Epidermal melanocyte (primary cell): Measurements from ENCODE around the gene ABHD6.

GRCh38 chr3:58167342-58167925, 43.3 kb downstream of the DNASE1L3 start:
- RRBS = 76% methylated on average over 4 of the region's 12 CpGs

- RRBS = 3% methylated on average over 43 of the region's 102 CpGs
Measured at GRCh38 chr3:58237081-58238182, at the start of gene ABHD6. Gene ABHD6 (plus strand): TSS chr3:58237792.

DNA sequence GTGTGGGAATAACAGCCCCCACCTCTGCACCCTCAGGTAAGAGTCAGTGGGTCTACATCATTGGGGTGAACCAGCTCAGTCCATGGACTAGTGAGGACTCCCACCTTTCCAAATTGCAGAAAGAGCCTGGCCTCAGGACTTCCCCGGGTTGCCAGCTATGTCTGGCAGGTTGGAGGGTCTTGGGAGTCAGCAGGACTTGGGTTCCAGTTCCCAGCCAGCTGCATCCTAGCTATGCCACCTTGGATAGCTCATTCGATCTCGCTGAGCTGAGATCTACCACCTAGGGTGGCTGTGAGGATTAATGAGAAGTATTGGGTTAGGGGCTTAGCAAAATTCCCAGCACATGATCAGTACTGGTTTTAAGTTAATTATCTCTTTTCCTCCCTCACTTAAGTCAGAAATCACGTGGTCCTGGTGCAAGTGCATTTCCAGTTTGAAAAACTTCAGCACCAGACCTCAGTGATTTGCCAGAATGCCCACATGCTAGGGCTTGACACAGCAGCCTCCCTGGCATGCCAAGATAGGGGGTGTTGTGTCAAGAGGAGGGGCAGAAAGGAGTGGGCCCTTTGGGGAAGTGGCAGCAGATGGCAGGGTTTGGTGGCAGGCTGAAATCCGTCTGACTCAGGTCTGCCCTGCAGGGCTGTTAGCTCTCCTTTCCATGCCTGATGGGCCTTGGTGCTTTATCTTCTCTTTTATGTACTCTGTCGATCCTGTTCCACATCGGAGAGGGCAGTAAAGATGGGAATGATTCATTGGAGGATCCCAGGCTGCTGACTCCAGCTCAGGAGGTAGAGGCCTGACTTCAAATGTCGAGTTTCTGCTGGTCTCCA, 23.2 kb downstream of the PXK start:
- RRBS = no CpG with 5 or more reads among the region's 8 CpGs

DNA sequence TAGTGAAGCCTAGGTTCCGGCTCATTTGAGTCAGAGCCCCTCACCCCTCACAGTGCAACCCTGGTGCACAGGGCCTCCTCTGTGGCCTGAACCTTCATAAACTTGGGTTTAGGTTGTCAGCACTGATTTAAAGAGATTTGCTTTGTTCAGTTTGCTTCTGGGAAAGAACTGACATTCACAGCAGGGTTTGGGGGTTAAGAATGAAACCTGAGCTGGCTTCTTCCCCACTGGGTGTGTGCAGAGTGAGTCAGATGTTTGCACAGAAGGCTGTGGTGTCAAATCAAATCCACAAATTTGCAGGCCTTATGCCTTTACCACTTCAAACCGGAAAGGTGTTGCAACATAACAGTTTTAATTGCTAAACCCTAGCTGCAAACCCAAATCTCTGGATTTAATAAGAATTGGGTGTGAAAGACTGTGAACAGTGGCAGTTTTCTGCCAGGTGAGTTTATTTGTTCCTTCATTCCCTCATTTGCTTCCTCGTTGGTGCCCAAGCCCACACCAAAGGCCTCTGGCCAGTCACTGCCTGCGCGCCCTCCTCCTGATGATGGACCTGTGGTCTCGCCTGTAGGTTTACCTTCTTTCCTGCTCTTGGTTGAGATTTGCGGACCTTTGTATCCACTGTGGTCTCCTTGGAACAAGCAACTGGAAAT, 20.5 kb upstream of the KCTD6 start:
- RRBS = no CpG with 5 or more reads among the region's 7 CpGs

DNA sequence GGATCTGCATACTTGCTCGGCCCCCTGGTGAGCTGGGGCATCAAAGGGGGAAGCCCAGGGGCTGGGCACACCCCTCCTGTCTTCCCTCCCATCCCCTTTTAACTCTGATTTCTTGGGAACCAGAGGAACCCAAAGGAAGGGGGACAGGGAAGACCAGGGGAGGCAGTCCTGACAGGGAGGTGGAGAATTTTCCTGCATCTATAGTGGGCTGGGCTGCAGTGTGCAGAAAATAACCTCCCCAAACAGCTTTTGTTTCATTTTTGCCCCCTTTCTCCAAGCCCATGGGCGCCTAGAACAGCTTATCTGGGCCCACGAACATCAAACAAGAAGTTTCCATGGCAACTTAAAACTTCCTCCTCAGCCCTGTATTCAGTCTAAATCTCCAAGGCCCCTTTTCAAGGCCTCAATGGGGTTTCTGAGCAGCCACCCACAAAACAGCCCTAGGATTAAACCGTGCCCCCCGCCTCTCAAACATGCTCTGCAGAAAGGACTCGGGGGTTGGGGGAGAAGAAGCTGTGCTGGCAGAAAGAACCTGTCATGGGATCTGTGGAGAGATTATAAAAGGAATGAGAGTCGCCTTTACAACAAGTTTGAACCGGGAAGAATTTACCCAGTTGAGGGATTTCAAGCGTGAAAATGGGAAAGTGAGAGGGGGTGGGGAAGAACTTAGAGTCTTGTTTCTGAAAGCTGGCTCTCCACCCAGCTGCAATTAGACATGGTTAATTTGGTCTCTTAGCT, 4.1 kb upstream of the FAM107A start:
- RRBS = no CpG with 5 or more reads among the region's 9 CpGs

- RRBS = no CpG with 5 or more reads among the region's 8 CpGs
Measured at GRCh38 chr3:58634096-58634355, 32.5 kb downstream of the FAM3D start.

GRCh38 chr3:59368452-59368870, 318.6 kb upstream of the CFAP20DC start:
- RRBS = no CpG with 5 or more reads among the region's 5 CpGs

DNA sequence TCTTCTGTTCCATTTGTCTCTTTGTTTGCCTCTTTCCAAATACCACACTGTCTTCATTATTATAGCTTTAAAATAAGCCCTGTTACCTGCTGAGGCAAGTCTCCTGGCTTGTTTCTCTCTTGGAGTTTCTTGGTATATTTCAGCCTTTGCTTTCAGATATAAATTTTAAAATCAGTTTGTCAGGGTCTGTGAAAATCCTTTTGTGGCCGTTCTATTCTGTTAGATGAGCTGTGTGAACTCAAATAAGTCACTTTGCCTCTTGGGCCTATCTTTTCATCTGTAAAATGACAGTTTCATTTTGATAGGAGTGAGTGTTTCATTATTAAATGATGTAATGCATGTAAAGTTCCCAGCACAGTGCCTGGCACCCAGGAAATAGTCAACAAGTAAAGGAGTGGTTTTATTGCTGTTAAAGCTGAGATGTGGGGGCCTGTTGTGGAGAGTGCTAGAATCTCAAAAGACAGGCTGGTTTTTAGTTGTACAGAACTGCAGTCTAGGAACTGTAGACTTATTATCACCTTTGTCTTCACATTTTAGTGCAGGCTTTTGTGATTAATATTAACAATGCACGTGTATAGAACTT, 394.4 kb upstream of the CFAP20DC start:
- RRBS = no CpG with 5 or more reads among the region's 2 CpGs

DNA sequence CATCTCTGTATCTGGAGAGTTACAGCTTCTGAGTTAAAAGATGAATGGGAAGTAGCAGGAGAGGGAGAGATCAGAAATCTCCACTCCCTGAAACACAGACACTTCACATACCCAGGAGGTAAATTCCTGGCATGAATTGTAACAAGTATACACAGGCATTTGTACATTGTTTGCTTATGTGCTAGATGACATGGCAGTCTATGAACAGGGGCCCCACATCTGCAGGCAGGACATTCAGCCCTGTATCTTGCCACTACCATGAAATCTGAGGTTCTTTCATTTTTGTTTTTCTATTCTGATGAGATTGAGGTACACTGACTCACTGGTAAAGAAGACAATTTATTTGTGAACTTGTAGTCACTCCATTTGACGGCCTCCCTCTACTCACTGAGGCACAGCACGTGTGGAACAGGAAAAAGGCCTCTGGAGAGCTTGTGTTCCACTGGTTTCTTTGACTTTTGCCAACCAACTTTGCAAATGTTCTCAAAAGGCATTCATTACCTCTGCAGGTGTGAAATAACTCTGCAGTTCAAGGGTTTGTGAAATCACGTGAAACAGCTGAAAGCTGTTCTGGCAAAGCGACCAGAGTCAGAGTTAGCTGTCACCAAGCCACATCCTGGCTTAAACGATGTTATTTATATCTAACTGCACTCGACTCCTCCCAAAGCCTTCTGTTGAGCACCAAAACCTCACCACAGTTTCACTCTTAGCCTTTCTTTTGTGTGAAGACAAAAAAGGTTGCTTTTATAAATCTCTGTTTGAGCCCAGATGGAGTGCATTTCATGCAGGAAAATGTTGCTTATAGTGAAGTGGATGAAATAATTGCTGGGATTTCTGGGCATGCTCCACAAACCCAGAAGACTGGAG, 401.4 kb upstream of the CFAP20DC start:
- RRBS = no CpG with 5 or more reads among the region's 6 CpGs

- RRBS = no CpG with 5 or more reads among the region's 1 CpG
Measured at GRCh38 chr3:59452422-59452811, 402.6 kb upstream of the CFAP20DC start.

DNA sequence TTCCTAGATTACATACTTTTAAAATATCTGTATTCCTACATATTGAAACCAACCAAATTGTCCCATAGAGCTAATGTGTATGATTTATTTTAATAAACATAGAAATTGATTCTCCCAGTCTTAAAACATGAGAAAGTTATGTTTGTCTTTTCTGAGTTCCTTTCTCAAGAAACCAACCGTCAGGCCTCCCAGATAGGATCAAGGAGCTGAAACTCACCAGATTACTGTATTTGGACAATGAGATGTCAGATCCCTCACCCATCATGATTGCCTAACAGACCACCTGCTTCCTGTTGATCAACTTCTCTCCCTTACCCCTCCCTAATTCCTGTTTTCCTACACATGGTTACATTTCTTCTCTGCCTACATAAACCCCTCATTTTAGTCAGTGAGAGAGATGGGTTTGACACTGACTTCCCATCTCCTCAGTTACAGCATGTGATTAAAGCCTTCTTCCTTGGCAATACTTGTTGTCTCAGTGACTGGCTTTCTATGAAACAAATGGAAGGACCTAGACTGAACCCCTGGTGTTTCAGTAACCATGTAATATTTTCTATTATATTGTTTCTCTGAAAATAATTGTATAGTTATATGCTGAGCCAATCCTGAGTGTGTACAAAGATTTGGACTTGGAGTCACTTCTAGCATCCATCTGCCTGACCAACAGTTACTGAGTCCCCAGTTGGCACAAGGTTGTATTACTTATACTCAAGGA, 917.5 kb downstream of the FHIT start:
- RRBS = no CpG with 5 or more reads among the region's 1 CpG

DNA sequence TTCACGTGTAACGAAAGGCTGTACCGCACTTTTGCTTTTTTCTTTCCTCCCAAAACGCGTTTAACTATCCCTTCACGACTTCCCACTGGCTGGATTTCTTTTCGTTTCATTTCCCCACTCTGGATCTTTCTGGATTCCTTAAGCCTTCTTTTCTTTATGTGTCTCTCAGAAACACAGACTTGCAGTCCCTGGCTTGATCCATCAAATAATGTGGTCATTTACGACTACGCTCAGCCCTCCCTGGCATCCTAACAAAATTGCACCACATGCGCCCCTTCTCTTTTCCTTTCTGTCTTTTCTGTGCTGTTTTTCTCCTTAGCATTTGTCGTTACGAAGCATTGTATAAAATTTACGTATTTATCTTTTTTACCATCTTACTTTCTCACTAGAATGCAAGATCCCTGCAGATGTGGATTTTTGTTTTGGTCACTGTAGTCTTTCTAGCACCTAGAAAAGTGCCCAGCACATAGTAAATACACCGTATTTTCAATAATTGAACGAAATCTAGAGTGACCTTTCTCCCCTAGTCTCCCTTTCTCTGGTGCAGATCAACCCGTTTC, 540 bp upstream of the FHIT start:
- RRBS = no CpG with 5 or more reads among the region's 16 CpGs

GRCh38 chr3:61590977-61591992, 29.9 kb downstream of the PTPRG start:
- RRBS = no CpG with 5 or more reads among the region's 4 CpGs

DNA sequence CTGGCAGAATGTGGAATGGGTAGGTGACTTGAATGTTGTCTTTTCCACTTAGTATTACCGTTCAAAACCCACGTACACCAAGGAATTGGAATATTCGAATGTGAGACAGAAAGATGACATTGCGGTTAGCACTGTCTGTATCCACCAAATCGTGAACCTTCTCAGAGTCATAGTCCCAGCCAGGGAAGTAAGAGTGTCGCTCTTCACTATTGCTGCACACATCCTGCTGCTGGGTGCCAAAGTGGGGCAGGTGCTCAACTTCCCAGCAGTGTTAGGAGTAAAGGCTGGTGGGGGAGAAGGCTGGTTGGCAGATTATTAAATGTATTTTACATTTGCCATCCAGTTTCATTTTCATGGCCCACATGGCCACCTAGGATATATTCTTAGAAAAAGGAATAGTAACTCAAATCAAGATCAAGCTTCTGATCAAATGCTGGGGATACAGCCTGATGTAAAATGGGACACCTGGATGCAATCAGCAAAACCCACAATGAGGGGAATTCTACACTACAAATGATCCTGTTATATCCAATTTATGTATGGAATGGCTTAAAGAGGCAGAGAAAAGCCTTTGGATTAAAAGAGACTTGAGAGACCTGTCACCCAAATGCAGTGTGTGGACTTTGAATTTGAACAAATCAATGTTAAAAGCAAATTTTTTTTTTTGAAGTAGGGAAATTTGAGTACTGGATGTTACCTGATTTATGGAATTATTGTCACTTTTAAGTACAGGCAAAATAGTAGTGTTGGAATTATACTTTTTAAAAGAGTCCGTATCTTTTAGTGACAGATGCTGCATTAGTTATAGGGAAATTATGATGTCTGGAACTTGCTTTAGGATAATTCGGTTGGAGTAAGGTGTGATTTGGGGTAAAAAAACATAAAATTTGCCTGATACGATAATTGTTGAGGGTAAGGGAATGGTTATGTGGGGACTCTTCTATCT, 65.4 kb downstream of the PTPRG start:
- RRBS = no CpG with 5 or more reads among the region's 9 CpGs

- RRBS = 72% methylated on average over 2 of the region's 14 CpGs
Measured at GRCh38 chr3:61637147-61637980, 76.0 kb downstream of the PTPRG start.

DNA sequence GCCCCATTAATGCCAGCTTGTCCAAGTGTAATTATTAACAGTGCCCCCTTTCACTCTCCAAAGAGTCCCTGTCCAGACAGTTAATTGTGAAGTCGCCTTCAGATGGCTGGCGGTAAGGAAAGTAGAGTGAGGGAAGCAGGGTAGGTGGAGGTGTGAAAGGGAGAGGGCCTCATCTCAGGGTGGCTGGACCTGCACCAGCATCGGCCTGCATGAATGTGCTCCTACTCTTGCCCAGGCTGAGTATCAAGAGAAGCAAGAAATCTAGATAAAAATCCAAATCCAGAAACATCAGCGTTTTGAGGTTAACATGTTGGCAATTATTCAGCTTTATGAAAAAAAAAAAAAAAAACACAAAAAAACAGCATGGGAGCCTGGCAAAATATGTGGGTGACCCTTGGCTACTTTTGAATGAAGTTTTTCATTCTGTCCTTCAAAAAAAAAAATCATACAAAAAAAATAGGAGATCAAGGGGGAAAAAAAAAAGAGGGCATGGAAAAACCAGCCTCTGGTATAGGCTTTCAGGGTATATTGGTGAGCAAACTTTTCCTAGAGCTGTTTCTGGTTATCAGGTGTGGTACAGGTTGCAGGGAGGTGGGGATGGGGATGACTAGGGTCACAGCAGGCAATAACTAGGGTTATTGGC, 118.9 kb downstream of the PTPRG start:
- RRBS = no CpG with 5 or more reads among the region's 4 CpGs

- RRBS = no CpG with 5 or more reads among the region's 6 CpGs
Measured at GRCh38 chr3:61684971-61685536, 123.7 kb downstream of the PTPRG start.

GRCh38 chr3:61748866-61749590, 187.7 kb downstream of the PTPRG start:
- RRBS = no CpG with 5 or more reads among the region's 14 CpGs

DNA sequence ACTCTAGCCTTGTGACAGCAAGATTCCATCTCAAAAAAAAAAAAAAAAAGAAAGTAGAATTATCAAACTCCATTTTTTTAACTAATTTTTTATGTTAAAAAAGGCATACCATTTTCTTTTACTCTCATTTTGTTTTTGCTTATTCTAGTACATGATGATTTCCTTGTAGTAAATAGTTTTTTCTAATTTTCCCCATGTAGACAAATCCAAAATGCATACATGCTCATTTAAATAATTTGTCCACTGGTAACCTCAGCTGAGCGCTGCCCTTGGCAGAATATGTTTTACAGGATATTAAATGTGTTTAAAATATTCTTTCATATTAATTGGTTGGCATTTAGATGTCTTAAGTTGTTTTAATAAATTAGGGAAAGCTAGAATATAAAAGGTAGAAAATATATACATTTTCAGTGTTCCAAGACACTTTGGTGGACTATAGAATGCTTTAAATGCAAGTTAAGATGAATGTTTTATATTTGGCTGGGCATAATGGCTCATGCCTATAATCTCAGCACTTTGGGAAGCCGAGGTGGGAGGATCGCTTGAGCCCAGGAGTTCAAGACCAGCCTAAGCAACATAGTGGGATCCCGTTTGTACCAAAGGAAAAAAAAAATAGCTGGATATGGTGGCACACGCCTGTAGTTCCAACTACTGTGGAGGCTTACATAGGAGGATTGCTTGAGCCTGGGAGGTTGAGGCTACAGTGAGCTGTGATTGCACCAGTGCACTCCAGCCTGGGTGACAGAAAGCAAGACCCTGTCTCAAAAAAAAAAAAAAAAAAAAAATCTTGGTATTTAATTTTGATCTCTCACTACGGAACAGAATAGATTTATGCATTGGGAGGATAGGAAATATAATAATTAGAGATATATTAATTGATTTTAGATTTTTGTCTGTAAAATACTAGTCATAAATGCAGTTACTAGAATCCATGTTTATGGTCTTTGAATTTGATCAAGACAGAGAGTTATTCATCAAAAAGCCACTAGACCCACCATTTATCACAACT, 206.1 kb downstream of the PTPRG start:
- RRBS = no CpG with 5 or more reads among the region's 6 CpGs